ENCODE measurements around a stretch of chr14.

GRCh38 chr14:100900926-100901409, 2.6 kb downstream of the RTL1 start:
- PRO-cap, result no peak
- RAMPAGE, long total RNA, 4 experiments, result no peak in any of the 4 experiments

DNA sequence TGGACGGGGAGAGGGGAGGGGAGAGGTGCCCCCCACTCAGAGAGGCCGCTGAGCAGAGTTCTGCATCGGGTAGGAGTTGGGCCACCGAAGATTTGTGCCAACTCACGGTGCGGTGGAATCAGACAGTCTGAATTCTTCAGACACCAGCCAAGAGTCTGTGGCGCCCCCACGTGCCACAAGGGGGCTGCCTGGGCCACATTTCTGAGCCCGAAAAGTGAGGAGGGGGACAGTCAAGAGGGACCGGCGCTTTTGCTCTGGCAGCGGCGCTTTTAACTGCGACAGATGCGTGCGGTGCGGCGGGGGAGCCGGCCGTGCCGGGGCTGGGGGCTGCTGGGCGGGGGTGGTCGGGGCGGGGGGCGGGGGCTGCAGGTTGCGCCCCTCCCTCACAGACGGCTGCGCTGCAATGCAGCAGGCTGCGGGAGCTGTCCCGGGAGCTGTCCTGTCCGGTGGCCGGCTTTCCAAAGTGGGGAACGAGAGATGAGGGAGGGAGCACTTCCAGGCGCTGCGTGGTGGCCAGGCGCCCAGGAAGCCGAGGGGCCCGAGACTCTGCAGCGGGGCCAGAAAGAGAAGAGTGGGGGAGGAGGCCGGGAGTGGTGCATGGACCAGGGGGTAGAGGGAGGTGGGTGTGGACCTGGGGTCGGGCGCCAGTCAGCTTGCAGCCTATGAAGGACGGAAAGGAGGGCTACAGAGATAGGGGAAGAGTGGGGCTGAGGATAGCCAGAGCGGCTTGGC, 1.0 kb upstream of the RTL1 start:
- PRO-cap, result no peak
- RAMPAGE, long total RNA, 4 experiments, result no peak in any of the 4 experiments

- PRO-cap, result no peak
- RAMPAGE, long total RNA, 4 experiments, result no peak in any of the 4 experiments
Observed at GRCh38 chr14:100949600-100950055, 46.1 kb upstream of the RTL1 start.

DNA sequence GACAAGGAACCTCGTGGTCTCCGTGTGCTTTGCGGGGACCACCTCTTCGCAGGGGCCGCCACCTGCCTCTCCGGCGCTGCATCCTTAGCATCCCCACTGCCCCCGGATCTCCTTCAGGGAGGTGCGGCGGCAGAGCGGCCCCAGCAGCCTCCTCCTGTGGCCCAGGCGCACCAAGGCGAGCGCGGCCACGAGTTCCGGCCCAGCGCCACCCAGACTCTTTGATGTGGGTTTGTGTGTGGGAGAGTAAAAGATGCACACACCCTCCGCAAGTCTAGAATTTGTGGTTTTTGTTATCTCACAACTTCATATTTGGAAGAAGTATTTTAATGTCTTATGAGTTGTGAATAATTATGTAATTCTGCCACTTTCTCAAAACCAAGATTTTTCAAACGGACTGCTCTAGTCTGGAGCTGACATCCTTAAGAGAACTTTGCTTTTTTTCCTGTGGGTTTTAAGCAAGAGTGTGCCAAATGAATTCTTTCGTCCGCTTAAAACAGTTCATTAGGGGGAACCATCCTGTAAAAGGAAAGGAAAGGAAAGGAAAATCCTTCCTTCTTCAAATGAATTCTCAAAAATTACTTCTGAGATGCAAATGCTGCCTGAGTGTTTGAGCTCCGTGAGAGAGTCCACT, 318.9 kb upstream of the PPP2R5C start:
- PRO-cap, result no peak
- RAMPAGE, long total RNA, 4 experiments, result no peak in any of the 4 experiments

DNA sequence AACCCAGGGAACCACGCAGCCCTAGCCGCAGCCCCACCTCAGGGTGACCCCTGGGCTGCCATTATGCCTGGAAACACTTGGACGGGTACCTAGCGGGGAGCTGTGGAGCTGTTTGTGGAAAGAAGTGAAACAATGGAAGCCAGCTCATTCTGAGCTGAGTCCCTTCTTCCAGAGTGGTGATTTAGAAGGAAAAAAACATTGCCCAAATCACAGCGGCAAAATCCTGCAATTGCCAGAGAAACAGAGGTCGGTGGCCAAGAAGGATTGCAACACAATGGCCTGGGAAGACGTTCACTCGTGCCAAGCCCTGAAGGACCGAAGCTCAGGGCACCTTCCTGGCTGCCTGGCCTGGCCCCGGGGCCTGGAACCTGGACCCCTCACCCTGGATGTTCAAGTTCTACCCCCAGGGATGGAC, 240.6 kb upstream of the PPP2R5C start:
- PRO-cap, result no peak
- RAMPAGE, long total RNA, 4 experiments, result no peak in any of the 4 experiments

DNA sequence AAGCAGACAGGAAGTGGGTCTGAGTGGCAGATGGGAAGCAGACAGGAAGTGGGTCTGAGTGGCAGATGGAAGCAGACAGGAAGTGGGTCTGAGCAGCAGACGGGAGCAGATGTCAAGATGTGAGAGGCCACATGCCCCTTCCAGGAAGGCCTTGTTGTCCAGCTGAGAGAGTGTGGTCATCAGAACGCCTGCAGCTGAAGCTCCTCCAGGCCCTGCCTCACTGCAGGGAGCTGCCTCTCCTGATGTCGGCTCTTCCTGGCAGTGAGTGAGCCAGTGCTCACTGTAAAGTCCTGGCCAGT, 165.2 kb upstream of the PPP2R5C start:
- PRO-cap, result no peak
- RAMPAGE, long total RNA, 4 experiments, result no peak in any of the 4 experiments

DNA sequence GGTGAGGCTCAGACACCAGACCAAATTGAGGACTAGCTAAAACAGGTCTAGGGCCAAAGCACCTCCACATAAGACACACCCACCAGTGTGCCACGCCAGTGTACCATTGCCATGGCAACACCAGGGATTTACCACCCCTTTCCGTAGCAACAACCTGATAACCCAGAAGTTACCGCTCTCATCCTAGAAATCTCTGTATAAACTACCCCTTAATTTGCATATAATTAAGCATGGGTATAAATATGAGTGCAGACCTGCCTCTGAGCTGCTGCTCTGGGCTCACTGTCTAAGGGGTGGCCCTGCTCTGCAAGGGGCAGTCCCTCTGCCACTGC, 57.3 kb upstream of the PPP2R5C start:
- PRO-cap, result no peak
- RAMPAGE, long total RNA, 4 experiments, result no peak in any of the 4 experiments

- PRO-cap, result no peak
- RAMPAGE, long total RNA, 4 experiments, result no peak in any of the 4 experiments
Observed at GRCh38 chr14:101763686-101764597, 2.4 kb downstream of the PPP2R5C start.

GRCh38 chr14:101805405-101806118, 44.1 kb downstream of the PPP2R5C start:
- PRO-cap, result no peak
- RAMPAGE, long total RNA, 4 experiments, result no peak in any of the 4 experiments

- PRO-cap, result no peak
- RAMPAGE, long total RNA, 4 experiments, result no peak in any of the 4 experiments
Observed at GRCh38 chr14:101816004-101816631, 54.6 kb downstream of the PPP2R5C start.

GRCh38 chr14:101819183-101819576, 57.7 kb downstream of the PPP2R5C start:
- PRO-cap, result no peak
- RAMPAGE, long total RNA, 4 experiments, result no peak in any of the 4 experiments

DNA sequence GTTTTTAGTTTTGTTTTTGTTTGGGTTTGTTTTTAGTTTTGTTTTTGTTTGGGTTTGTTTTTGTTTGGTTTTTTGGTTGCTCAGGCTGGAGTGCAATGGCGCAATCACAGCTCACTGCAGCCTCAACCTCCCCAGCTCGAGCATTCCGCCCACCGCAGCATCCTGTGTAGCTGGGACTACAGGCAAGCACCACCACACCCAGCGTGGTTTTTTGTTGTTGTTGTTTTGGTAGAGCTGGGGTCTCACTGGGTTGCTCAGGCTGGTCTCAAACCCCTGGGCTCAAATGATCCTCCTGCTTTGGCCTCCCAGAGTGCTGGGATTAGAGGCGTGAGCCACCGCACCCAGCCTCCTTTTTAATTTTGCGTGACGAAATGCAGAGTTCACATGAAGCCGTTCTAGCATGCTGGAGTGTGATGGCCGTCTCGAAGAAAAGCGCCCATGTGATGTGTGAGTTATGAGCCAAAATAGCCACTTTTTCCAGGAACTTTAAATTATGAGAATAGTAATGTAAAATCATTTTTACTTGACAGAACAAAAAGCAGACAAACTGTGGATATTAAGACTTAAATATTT, 58.2 kb downstream of the PPP2R5C start:
- PRO-cap, result no peak
- RAMPAGE, long total RNA, 4 experiments, result no peak in any of the 4 experiments

DNA sequence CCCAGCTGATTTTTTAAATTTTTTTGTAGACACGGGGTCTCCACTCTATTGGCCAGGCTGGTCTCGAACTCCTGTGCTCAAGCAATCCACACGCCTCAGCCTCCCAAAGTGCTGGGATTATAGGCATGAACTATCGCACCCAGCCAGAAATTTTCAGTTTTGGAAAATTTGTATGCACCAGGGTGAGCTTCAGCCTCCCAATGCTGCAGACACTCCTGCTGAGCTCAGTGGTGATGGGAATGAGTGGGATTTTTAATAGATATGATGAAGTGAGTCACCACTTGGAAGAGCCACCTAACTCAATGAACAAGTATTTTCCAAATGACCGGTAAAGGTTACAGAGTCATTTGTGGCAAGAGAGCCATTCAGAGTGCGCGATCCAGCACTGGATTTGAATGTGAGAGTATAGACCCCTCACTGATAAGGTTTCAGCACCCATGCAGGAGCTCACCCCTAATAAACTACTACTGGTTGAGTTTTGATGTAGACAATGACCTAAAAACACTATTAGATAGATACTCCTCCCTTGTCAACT, 100.6 kb downstream of the PPP2R5C start:
- PRO-cap, result no peak
- RAMPAGE, long total RNA, 4 experiments, result no peak in any of the 4 experiments

DNA sequence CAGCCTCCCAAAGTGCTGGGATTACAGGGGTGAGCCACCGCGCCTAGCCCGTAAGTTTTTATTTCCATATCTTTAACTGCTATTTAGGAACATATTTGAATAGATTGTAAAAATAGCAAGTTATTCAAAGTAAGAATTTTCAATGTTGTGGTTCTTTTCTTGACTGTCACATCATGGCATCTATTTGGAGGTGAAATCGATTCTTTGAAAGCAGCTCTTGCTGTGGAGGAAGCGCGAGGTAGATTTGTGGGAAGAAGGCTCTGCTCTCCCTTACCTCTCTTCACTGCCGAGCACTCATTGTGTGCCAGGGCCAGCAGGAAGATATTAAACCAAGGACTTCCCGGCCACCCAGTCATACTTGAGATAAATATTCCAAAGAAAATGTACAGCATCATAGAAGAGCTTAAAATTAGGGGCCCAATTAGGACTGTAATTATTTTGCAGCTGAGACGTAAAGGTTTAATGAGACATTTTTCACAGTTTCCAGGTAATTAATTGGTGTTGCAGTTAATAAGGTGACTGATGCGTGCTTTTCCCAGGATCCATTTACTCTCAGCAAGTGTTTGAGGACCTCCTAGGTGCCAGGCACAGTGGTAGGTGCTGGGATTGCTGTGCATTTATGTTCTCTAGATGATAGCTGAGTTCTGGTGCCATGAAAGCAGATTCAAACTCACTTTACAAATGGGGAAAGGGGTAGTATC, 89.2 kb upstream of the DYNC1H1 start:
- PRO-cap, result no peak
- RAMPAGE, long total RNA, 4 experiments, result no peak in any of the 4 experiments

- PRO-cap, result no peak
- RAMPAGE, long total RNA, 4 experiments, result no peak in any of the 4 experiments
Observed at GRCh38 chr14:101925890-101926532, 38.4 kb upstream of the DYNC1H1 start.

- PRO-cap, result no peak
- RAMPAGE, long total RNA, 4 experiments, result no peak in any of the 4 experiments
Observed at GRCh38 chr14:101949059-101949399, 15.3 kb upstream of the DYNC1H1 start.

GRCh38 chr14:101997011-101997388, 32.6 kb downstream of the DYNC1H1 start:
- PRO-cap, result no peak
- RAMPAGE, long total RNA, 4 experiments, result no peak in any of the 4 experiments

DNA sequence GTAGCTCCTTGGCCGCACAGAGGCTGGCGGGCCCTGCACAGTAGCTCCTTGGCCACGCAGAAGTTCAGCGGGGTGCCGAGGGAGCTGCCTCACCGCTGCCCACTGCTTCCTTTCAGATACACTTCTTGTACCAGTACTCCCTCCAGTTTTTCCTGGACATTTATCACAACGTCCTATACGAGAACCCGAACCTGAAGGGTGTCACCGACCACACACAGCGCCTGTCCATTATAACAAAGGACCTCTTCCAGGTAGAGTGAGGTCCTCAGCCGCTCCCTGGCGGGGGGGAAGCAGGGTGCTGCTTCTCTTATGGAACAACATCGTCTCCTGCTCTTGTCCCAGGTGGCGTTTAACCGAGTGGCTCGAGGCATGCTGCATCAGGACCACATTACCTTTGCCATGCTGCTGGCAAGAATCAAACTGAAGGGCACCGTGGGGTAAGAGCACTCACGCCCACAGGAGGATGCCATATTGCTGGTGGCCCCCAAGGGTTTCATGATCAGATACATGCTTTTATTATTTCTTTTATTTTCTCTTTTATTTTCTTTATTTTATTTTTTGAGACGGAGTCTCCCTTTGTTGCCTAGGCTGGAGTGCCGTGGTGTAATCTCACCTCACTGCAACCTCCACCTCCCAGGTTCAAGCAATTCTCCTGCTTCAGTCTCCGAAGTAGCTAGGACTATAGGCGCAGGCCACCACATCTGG, 47.4 kb downstream of the HSP90AA1 start:
- PRO-cap, result no peak
- RAMPAGE, long total RNA, 4 experiments, result no peak in any of the 4 experiments

DNA sequence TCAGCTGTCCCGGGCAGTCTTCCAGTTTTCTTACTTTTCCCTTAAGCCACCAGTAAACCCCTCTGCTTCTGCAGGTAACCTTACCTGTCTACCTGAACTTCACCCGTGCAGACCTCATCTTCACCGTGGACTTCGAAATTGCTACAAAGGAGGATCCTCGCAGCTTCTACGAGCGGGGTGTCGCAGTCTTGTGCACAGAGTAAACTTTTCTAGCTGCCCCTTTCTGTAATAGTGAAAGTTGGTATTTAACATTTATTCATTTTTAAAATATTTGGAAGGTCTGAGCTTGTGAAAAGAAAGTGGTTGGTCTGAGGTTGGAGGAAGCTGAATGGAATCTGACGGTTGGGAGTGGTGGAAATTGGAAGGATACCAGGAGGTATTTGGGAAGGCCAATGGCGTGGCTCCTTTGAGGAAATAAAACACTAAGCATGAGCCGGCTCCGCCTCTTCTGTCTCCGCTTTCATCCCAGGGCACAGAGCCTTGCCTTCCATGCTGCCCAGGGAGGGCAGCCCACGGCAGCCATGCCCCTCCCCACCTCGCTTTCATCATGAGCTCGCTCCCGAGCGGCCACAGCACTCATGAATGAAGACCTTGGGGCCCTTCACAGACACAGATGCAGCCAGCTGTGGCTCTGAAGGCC, 36.4 kb downstream of the HSP90AA1 start:
- PRO-cap, result no peak
- RAMPAGE, long total RNA, 4 experiments, result no peak in any of the 4 experiments

DNA sequence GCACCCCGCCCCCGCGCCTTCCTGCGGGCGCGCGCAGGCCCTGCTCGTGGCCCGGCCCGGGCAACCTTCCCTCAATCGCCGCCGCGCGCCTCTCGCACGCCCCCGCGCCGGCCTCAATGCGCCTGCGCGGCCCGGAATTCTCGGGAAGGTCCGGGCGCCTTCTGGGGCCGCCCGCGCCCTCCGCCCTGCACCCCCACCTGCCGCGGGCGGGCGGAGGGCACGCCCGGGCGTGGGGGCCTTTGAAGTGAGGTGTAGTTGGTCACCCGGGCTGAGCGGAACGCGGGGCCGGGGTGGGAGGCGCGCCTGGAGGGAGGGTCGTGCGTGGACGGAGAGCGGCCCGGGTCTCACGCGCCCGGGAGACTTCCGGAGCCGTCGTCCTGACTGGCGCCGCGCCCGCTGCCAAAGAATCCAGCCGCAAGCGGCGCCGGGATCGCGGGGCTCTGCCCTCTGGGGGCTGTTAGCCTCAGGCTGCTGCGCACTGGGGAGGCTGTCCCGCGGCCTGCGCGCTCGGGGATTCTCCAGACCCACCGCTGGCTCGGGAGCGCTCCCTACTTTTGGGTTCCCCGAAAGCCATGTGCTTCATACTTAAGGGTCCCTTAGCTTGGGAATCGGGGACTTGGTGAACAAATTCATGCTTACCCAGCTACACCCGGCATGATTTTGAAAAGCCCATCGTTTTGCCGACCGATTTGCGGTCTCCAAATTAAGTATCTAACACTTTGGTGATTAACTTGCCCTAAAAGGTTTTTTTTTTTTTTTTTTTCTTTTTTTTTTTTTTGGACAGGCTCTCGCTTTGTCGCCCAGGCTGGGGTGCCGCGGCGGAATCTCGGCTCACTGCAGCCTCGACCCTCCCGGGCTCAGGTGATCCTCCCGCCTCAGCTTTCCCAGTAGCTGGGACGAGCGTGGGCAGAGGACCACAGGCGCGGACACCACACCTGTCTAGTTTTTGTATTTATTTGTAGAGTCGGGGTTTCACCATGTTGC, 636 bp upstream of the HSP90AA1 start:
- PRO-cap, result bidirectional peak, plus-strand start at position 137 of the sequence, minus-strand start outside the sequence; bidirectional peak, plus-strand start at position 411 of the sequence, minus-strand start at position 379 of the sequence
- RAMPAGE, long total RNA, 4 experiments, result no peak in any of the 4 experiments